SJSA1 (cell line): ENCODE measurements around a stretch of chr6.

DNA sequence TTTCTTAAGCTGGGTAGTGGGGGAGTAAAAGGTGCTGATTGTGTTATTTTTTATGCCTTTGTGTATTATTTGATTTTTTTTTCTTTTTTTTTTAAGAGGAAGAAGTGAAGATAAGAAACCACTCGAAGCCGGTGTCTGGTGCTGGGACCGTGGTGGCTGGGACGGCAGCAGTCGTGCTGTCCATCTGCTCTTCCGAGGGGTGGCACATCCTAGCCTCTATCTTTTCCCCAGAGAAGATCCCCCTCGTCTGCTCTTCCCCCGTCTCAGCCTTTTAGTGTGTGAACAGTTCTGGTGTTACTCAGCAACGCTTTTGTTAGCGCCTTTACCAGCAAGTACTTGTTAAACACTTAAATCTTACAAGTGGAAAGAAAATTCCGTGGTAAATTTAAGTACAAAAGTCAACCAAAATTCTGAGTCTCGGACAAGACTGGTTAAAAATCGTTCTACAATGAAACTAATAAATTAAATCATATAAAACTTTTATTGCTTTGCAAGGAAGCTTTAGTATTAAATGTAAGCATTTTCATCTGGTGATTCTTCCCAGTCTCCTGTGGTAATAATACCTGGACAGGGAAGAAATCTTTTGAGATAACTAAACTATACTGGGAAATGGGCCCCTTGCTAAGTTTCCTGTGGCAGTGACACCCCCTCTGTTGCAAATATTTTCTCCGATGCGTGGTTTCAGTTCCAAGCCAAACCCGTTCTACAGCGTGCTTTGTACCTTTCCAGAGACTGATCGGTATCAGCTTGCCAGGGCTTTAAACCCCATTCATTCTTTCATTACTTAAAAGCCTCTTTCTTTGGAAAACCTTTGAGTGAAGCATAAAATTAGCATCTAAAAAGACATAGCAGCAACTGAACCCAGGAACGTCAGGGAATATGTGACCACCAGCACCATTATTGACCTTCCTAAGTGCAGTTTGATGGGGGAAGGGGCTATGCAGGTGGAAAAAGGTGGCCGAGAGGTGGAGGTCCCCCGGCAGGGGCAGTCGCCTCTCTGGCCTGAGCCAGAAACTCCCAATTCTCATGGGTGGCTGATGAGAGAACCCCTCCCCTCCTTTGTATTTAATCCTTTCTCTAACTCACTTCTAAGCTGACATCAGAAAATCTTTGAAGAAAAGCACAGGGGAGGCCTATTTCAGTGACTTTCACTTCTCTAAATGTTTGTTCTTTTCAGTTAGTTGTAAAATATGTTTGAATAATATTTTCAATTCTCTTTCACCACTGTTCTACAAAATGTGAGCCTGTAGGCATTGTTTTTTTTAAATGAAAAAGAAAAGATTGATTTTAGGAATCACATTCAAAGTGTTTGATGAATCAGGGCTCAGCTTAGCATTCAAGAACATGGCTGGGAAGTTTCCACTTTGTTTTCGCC lies 89.6 kb downstream of the RSPH3 start:
- RAMPAGE, long total RNA, result no peak

DNA sequence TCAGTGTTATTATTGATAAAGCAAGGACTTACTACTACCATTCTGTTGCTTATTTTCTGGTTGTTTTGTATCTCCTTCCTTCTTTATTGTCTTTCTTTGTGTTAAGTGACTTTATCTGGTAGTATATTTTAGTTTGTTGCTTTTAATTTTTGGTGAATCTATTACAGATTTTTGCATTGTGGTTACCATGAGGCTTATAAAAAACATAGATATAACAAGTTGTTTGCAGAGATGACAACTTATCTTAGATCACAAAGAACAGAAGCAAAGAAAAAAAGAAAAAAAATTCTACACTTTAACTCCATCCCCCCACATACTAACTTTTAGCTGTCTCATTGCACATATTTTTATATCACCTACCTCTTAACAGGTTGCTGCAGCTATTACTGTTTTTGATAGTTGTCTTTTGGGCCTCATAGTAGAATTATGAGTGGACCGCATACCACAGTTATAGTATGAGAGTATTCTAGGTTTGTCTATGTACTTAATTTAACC lies 12.5 kb downstream of the RSPH3 start:
- RAMPAGE, long total RNA, result no peak

- RAMPAGE, long total RNA, result no peak
Measured at GRCh38 chr6:159039564-159039957, 5.2 kb downstream of the TAGAP start.

DNA sequence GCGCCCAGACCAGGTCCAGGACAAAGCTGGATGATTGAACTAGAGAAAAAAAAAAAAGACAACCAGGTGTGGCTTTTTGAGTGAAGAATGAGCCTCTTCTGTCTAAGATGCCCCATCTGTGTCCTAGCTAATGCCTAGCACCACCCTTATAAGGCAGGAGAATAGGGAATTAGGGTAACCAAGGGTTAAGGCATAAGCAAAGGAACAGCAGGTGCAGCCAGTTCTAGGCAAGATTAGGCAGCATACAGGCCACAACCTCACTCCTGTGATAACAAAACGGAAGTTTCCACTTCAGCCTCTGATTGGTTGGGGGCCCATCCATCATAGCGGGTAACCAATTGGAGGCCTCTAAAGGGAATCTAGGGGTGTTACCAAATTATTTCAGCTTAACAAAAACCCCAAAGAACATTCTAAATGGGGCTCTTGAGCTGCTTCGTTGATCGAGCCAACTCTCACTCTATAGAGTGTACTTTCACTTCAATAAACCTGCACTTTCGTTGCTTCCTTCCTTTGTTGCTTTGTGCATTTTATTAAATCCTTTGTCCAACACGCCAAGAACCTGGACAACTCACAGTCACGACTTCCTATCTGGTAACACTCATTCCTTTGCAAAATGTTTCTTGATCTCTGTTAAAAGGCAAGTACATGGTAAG lies 61.9 kb upstream of the TAGAP start:
- RAMPAGE, long total RNA, result no peak

DNA sequence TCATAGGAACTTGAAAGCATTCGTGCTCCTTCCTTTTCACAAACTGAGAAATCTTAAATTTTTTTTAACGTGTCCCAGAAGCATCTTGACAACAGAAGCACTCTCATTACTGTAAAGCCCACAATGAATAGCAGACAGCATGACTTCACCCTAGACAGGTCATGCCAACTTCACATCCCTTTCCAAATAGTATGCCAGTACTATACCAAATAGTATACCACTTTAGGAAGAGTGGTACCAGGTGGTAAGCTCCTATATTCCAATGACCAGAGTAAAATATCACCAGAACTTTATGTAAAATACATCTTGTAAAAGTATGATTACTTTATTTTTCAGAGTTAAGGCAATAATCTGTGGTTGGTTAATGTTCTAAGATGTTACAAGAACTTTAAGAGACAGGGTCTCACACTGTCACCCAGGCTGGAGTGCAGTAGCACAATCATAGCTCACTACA lies 15.8 kb downstream of the SOD2 start:
- RAMPAGE, long total RNA, result no peak

GRCh38 chr6:159732158-159732726 lies 4.9 kb downstream of the WTAP start:
- RAMPAGE, long total RNA, result no peak

GRCh38 chr6:159762162-159762654 lies 363 bp downstream of the ACAT2 start:
- RAMPAGE, long total RNA, result no peak

- RAMPAGE, long total RNA, result no peak
Measured at GRCh38 chr6:159780834-159781480, 8.4 kb downstream of the TCP1 start.

DNA sequence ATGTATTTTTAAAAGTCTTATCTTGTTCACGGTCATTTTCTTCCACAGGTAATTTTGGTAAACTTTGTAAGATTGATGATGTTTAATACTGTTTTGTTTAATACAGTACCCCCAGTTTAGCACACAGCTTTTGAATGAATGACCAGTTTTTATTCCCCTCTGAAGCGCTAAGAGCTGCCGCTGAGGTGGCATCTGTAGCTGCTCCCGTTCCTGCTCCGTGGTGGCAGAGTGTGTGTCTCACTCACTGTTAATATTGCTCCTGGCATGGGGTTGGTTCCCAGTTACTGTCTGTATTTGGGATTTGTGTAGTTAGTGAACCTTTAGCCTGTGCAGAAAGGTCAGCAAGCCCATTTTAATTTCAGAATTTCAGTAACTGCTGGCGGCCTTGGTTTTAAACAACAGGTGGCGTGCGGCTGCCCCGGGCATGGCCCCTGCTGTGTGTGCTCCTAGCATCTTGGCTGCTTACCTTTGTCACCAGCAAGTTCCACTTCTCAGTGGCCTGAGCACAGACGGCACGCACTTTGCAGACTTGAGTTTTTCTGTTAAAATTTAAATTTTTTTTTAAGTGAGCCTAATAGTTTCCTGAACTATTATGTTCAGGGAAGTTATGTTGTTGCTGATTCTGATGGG lies 54.1 kb upstream of the SLC22A1 start:
- RAMPAGE, long total RNA, result no peak

GRCh38 chr6:160092588-160093851 lies 28.6 kb upstream of the SLC22A1 start:
- RAMPAGE, long total RNA, result no peak

DNA sequence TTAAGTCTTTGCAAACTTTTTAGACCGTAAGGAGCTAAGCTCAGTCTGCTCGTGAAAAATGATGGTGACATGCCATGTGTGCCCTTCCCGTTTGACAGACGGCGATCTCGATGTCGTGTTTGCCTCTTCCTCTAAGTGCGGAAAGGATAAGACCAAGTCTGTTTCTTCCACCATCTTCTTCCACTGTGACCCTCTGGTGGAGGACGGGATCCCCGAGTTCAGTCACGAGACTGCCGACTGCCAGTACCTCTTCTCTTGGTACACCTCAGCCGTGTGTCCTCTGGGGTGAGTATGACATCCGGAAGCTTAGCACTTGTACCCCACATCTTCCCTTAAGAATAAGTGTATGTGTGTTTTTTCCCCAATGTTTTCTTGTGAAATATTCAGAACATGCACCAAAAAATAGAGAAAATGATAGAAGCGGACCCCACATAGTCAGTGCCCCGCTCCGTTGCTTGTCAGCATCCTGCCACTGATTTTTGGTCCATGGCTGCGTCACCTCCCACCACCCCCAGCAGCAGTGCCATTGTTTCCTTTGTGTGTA lies 25.2 kb upstream of the SLC22A1 start:
- RAMPAGE, long total RNA, result no peak

DNA sequence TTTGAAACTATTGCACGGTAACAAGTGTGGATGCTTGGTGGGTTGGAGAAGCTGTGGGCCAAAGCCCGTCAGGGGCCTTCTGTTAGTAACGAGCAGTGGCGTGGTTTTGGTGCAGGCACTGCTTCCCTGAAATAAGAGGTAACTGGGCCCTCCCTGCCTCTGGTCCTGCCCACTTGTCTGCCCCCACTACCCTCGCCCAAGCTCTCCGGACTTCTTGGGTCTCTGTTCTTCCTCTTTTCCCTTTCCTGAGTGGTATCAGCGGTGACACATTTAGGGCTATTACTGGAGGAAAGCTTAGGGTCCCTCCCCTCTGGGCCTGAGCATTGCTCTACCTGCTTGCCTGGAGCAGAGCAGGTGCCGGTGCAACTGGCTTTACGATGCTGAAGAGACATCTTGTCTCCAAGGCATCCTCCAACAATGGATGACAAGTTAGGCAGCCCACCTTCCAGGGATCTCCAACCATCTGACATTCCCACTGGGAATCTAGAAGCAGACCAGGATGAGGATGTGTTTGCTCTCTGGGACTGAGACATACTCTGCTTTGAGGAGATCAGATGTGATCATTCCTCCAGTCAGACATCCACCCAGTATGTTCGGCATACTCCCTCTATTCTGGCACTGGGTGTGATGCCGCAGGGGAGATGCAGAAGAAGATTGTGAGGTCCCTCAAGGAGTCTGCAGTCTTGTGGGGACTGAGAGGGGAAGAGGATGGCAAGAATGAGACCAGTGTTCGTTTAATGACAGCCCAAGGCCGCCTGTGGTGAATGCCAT lies 1.7 kb downstream of the SLC22A1 start:
- RAMPAGE, long total RNA, result no peak

DNA sequence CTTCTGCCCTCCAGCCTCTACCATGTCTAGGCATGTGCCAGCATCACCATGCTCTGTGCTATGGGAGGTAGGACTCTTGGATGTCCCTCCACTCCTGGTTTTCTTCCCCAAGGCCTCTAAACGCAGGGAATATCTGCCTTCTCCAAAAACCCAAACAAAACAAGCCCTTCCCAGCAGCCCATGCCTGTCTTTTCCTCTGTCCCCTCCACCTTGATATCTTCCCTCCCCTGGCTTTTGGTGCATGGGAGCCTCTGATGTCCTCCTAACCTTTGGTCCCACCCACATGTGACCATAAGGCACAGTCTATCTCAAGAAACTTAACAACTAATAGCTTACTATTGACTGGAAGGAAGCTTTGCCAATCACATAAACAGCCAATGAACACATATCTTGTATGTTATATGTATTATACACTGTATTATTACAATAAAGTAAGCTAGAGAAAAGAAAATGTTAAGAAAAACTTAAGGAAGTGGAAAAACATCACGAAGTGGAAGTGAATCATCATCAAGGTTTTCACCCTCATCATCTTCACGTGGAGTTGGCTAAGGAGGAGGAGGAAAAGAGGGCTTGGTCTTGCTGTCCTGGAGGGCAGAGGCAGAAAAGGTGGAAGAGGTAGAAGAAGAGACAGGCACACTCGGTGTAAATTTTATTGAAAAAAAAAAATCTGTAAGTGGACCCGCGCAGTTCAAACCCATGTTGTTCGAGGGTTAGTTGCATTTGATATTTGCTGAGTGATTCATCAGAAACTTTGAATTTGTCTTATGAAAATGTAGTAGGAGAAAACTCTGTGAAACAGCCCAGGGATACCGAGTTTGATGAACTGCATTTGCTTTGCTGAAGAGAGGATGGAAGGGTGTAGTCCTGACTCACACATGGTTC lies 7.8 kb downstream of the SLC22A1 start:
- RAMPAGE, long total RNA, result no peak

- RAMPAGE, long total RNA, result no peak
Measured at GRCh38 chr6:160137046-160137711, 15.6 kb downstream of the SLC22A1 start.

- RAMPAGE, long total RNA, result no peak
Measured at GRCh38 chr6:160360581-160361325, 12.6 kb downstream of the SLC22A3 start.

GRCh38 chr6:160519822-160521055 lies 143.8 kb downstream of the LPA start:
- RAMPAGE, long total RNA, result no peak

DNA sequence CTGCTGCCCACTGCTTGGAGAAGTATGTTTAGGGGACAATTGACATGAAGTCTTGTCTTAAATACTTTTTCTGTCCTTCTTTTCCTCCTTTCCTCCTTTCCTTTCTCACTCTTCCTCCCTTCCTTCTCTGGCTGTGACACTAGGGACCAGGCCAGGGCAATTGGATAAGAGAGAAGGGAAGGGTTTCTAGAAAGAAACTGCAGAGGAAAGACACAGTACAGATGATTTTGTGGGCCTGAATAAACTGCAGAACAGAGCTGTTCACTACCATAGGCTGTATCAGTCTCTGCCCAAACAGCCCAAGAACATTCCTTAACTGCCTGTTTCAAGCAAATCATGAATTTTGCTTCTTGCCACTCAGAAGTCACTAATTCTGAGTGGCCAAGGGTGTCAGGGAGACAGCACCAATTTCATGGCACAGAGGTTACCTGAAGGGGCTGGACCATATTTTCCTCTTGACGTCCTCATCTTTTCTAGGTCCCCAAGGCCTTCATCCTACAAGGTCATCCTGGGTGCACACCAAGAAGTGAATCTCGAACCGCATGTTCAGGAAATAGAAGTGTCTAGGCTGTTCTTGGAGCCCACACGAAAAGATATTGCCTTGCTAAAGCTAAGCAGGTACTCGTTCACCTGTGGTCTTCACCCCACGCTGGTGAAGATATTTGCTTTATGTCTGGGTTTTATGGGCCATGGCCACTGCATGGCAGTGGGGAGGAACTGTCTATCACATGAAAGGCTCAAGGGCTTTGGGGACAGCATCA lies 36.7 kb downstream of the PLG start:
- RAMPAGE, long total RNA, result no peak

DNA sequence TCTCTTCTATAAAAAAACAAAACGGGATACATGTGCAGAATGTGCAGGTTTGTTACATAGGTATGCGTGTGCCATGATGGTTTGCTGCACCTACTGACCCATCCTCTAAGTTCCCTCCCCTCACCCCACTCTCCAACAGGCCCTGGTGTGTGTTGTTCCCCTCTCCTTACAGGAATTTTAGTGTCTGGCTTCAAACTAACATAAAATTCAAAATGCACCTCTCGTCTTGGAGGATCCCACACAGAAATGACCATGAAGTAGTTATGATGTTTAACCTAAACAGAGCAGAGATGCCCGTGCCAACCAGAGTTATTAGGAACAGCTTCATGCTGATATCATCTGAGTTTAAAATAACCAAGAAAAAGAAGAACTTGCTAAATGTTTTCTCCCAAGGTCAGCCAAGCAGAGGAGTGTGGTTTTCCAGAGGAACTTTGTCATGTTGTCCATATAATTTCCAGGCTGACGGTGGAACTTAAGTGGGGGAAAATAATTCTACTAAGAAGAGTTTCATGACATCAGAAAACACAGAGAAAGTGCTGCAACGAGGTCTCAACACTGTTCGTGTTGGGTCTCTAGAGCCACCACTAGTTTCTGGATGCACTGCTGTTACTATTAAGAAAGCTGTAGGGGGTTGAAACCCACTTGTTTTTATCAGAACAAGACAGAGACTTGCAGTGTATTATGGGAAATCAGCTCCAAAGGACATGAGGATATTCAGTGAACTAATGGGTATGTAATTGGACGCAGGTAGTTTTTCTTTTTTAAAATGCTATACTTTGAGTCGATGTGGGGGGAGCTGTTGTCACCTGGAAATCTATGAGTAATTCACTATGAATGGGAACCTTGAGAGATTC lies 5.3 kb downstream of the AGPAT4 start:
- RAMPAGE, long total RNA, result no peak

DNA sequence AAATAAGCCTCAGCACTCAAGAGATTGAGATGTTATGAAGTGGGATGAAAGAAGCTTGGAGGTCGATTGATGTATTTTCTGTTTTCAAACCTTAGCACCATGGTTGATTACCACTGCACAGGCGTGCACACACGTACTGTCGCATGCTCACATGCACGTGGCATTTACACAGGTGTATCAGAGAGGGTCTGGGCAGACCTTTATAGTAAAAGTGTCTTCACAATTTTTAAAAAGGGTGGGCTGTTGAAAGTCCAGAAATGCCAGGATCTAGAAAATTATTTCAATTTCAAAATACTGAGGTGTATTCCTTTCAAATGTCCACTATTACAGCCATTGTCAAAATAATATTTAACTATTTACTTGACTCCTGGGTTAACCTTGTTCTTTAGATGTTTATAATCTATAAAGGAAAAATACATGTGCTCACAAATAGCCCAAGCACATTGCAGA lies 749 bp upstream of the AGPAT4 start:
- RAMPAGE, long total RNA, result no peak

DNA sequence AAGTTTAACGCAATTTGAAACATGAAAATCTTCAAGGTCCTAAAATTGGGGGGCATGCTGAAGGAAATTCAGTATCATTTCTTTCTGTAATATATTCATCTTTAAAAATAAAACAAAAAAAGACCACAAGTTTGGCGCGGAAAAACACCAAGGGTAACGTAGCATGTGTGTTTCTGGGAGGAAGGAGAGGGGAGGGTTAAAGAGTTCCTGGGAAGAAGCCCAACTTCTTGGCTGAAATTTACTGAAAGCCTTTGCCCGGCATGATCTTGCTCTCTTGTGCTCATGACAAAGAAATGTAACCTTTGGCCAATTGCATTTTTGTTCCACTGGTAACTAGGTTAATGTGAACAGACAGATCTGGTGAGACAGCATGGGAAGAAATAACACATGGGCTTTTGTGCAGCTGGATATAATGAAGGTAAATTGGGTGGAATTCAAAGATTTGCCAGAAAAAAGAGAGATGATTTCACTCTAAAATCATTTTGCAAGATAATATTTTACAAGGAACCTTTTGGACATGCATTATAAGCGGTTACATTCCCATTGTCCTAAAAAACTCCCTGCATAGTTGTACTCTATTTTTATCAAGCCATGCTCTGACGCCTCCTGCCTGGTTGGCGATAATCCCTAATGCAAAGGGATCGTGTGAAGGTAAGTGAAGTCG lies 161.0 kb upstream of the AGPAT4 start:
- RAMPAGE, long total RNA, result no peak